BE2C (cell line): ENCODE measurements around the genes NUDT6 and SLC25A31.

GRCh38 chr4:122828376-122828888, 1.8 kb downstream of the FGF2 start:
- RRBS: no CpG with 5 or more reads among the region's 4 CpGs

- RRBS: no CpG with 5 or more reads among the region's 5 CpGs
Observed at GRCh38 chr4:122843059-122843670, 16.5 kb downstream of the FGF2 start.

DNA sequence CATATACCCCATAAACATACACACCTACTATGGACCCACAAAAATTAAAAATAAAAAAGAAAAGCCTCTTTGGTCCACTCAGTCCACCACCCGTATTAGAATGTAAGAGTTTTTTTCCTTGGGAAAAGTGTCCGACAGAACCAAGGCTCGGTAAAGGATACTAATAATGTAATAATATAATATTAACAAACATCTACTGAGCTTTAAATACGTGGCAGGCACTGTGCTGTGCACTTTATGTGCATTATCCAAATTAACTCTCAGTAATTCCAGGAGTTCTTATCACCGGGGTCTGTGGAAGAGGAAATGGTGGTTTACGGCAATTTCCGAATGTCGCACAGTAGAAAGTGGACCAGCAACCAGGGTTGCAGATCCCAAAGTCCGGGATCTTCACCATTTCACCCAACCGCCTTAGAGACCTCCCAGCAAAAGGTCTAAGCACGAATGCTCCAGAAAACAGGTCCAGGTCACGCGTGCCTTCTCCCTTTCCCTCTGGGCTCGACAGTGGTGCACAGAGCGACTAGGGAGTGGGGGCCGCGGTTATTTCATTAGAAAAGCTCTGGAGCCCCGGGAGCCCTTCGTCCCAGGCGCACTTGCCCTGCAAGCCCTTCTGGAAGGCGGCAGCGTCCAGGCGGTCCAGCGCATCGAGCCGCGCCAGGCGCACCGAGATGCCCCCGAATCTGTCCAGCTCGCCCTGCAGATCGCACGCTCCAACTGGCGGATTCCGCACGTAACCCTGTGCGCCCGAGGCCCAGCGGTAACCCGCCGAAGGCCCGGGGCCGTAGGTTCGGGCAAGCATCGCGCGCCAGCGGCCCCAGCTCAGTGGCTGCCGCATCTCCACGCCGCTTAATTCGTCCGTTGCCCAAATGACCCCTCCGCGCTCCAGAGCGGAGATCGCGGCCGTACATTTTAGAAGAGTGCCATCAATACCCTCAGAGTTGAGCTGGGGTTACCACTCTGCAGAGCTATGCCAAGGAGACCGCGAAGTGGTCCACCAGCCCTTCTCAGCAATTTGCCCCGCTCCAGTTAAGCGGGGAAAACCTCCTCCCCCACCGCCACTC, at the start of gene NUDT6:
Gene NUDT6 (minus strand): TSS at position 860 of the 1,061 bp plus-strand sequence.
- RRBS: under 1% methylated on average over 3 of the region's 64 CpGs

DNA sequence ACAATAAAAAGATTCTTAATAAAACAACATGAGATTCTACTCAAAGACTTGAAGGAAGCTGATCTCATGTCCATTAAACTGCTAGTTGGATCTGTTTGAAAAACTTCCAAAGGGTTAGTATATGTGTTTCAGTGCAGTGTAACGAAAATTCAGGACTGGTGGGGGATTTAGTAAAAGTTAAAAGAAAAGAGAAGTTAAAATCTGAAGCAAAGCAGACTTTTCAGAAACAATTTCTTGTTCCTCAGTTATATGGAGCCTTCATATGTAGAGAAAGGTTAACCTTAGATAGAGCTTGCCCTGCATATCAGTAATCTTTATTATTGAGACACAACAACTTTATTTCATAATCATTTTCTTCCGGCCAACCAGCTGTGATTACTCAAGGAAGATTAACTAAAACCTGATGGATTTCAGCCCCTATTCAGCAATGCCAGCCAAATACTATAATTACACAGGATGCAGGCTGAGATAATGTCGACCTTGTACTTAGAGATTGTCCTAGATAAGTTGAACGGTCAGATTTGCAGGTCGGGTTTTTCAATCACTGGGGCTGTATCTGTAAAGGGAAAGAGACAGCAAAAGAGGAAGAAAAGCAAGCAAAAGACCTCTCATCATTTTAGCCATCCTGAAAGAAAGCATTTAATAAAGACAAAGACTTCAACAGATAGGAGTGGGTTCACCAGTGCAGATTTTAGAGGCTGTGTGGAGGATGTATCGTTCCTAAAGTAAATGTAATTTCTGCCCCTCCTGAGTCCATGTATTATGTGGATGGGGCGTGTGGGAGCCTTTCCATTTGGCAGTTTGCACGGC, 496.4 kb downstream of the SPRY1 start:
- RRBS: no CpG with 5 or more reads among the region's 8 CpGs

DNA sequence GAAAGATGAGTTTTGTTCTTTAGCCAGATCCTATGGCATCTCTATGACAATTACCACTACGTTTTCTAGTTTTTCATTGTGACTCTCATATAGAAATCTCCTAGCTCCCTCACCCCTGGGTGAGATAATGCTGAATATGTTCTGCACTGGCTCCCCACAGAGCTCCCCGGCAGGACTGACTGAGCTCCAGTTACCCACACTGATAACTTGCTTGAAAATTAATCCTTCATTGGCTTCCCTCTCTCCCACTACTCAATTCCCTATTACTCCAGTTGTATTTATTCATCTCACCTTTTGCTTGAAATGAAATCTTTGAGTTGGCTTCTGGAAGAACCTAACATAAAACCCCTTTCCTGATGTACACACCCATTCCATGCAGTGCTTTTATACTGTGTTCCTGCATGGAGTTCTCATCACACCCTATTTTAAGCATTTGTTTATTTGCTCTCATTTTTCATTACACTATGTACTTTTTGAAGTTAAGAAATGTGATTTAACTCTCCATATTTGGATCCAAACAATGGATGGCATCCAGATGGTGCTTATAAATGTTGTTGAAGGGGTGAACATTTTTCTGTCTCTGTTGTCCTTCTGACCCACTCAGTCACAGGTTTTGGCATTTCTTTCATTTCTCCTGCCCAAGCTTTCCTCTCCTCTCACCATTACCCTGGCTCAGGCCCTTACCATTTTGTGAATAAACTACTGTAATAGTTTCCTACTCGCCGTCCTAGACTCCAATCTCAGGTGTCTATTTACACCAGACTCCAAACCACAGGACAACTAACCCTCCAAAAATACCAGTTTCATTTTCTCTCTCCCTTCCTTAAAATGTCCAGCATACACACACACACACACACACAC, 623.4 kb downstream of the SPRY1 start:
- RRBS: no CpG with 5 or more reads among the region's 4 CpGs

- RRBS: no CpG with 5 or more reads among the region's 14 CpGs
Observed at GRCh38 chr4:124713170-124713655, 681 bp upstream of the ANKRD50 start.

- RRBS: no CpG with 5 or more reads among the region's 10 CpGs
Observed at GRCh38 chr4:125365813-125366071, 51.0 kb downstream of the FAT4 start.

DNA sequence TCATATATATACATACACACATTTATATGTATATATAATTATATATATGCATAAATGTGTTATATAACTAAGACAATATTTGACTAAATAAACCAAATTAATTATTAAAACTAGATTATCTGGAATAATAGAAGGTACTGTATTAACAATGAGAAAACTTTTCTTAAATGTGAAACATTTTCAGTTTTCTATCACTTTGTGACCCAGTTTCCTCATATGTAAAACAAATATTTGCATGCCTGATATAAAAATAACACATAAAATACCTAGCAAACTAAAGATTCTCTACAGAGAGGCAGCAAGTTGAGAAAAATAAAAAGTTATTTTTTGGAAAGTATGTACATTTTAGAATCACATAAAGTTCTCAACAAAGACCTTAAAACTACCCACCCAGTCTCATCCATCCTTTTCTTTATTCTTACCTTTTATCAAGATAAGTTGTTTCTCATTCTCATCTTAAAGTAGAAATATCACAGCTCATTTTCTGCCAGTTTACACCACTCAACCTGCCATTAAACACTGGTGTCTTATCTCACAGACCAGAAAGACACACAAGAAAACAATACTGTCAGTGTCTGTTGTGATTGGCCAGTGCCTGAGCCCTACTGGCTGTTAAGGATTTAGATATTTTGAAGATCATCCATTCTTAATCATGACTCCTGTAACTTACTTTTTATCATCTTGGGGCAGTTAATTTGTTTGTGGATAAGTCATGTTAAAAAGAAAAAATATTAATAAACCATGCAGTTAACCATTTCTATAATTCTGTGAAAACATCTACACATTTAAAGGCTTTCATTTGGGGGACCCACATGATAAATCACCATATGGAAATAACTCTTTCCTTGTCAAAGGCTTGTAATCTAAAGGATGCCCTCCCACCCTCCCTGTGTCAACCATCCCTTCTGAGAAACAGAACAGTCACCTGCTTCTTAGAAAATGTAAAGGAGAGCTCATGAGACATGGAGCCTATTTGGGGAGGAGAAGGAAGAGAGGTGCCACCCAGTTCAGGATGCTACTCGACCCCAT, 897.4 kb upstream of the INTU start:
- RRBS: no CpG with 5 or more reads among the region's 1 CpG

GRCh38 chr4:127708813-127709457, 21.3 kb upstream of the SLC25A31 start:
- RRBS: no CpG with 5 or more reads among the region's 5 CpGs

DNA sequence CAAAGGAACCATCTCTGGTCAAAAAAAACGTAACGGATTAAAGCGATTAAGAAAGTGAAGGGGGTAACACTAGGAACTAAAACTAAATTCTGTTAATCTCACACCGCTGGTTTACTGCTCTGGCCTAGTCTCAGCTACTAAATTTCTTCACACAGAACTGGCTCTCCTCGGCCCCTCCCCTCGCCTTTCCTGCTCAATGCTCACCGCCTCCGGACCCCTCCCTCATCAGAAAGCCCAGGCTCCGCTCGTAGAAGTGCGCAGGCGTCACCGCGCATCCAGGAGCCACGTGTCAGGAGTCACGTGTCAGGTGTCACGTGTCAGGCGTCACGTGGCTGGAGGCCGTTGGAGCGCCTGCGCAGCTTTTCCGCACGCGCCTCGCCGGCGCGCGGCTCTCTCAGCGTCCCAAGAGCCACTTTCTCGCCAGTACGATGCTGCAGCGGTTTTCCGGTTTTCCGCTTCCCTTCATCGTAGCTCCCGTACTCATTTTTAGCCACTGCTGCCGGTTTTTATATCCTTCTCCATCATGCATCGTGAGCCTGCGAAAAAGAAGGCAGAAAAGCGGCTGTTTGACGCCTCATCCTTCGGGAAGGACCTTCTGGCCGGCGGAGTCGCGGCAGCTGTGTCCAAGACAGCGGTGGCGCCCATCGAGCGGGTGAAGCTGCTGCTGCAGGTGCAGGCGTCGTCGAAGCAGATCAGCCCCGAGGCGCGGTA, at the start of gene SLC25A31:
Gene SLC25A31 (plus strand): TSS at position 378 of the 711 bp plus-strand sequence.
- RRBS: 90% methylated on average over 12 of the region's 58 CpGs

GRCh38 chr4:127963651-127964384, 1.2 kb downstream of the MFSD8 start:
- RRBS: no CpG with 5 or more reads among the region's 34 CpGs

- RRBS: 0% methylated on average over 1 of the region's 37 CpGs
Observed at GRCh38 chr4:127964406-127964954, 493 bp downstream of the MFSD8 start.

DNA sequence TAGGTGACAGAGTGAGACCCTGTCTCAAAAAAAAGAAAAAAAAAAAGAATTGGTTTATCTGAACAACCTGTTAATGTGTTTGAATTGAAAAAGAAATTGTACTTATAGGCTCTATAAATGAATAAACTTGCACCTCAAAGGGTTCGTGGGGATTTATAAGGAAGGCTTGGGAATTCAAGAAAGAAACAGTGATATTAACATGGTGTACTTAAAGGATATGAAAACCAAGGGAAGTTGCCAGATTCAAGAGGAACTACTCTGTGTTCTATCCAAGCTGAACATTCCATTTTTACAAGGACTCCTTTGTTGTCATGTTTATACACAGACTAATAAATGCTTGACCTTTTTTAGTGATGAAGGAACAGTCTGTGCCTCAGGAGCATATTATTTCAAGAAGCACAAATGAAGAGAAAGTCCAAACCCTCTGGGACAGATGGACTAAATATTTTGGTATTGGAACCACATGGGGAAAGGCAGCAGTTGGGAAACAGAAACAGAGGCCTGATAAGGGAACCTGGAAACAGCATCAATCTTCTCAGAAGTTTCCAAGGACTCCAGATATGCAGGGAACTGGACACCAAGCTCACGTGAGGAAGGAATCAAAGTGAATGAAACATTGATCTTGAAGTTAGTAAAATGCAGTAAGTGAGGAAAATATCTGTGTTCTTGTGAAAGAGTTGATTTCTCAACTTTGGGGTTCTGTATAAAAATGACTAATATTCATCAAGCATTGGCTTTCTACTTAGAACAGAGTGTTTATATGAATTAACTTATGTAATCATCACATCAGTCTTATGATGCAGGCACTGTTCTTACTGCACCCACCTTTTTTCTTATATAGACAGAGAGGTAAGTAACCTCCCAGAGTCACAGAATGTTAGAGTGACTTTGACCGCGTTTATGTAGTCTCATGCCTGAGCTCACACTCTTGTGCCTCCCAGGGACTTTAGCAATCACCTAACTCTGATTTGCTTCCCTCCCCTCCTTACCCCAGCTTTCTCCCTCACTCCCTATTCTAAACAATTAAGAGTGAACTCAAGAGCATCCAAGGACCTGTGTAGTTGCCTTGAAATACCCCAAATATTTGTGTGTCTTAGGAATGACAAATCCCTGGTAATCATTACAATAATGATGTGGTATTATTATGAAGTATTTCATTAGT, 149.0 kb upstream of the JADE1 start:
- RRBS: no CpG with 5 or more reads among the region's 4 CpGs

DNA sequence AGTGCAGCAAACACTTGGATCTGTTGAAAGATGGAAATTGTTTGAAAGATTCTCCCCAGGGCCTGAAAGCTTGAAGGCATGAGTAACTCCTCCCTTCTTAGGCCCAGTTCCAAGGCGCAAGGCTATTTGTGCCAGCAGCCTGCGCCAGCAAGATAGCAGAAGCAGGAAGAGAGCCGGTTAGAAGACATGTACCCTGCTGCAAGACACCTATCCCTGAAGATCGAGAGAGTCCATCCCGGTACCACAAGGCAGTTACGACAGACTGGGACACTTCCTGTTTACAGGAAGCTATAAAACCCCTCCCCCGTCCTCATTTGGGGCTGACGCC, 72.4 kb upstream of the JADE1 start:
- RRBS: 80% methylated on average over 2 of the region's 8 CpGs

GRCh38 chr4:128844484-128845523, 35.3 kb downstream of the JADE1 start:
- RRBS: no CpG with 5 or more reads among the region's 8 CpGs

DNA sequence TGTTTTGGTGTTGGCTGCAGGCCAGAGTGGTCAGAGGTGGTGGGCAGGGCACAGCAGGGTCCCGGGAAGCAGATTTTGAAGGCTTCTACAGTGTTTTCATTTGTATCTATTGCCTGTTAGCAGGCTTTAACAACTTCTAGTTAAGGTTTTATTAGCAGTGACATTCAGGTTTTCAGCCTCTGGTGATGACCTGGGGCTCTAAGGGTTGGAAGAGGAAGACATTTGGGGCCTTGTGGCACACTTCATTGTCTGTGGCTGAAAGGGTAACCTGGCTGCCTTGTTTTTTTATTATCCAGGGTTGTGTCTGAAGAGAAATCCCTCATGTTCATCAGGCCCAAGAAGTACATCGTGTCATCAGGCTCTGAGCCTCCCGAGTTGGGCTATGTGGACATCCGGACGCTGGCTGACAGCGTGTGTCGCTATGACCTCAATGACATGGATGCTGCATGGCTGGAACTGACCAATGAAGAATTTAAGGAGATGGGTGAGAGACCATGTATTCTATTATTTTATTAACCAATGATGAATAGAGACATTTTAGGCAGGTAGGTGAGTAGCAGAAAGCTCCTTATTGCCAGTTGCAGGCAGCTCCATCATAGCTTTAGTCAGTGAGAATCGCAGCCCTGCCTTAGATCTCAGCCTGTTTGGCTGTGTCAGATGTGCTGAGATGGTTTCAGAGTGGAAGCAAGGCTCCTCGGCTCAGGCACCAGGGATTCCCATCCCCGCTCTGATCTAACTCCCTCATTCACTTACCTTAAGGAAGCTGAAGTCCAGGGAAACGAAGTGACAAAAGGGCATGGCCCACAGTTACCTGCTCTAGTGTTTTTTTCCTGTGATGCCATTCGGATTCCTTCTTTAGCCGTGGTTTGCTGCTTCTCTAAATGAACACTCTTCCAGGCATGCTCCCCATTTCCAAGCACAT, 39.4 kb downstream of the JADE1 start:
- RRBS: no CpG with 5 or more reads among the region's 13 CpGs

DNA sequence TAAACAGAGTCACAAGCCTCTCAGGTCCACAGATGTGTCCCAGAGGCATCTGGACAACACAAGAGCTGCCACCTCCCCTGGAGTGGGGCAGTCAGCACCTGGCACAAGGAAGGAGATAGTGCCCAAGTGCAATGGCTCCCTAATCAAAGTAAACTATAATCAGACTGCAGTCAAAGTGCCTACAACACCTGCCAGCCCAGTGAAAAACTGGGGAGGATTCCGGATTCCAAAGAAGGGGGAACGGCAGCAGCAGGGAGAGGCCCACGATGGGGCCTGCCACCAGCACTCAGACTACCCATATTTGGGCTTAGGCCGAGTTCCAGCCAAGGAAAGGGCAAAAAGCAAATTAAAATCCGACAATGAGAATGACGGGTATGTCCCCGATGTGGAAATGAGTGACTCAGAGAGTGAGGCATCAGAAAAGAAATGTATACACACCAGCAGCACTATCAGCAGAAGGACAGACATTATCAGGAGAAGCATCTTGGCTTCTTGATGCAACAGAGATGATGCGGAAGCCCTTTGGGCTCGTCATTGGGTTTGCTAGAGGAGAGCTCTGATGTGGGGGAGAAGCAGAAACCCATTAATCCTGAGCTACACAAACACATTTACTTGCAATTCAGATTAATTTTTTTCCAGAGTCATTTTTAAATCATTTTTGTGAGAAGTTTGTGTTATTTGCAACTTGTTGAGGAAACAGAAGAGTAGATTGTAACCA, 62.4 kb downstream of the JADE1 start:
- RRBS: no CpG with 5 or more reads among the region's 9 CpGs

DNA sequence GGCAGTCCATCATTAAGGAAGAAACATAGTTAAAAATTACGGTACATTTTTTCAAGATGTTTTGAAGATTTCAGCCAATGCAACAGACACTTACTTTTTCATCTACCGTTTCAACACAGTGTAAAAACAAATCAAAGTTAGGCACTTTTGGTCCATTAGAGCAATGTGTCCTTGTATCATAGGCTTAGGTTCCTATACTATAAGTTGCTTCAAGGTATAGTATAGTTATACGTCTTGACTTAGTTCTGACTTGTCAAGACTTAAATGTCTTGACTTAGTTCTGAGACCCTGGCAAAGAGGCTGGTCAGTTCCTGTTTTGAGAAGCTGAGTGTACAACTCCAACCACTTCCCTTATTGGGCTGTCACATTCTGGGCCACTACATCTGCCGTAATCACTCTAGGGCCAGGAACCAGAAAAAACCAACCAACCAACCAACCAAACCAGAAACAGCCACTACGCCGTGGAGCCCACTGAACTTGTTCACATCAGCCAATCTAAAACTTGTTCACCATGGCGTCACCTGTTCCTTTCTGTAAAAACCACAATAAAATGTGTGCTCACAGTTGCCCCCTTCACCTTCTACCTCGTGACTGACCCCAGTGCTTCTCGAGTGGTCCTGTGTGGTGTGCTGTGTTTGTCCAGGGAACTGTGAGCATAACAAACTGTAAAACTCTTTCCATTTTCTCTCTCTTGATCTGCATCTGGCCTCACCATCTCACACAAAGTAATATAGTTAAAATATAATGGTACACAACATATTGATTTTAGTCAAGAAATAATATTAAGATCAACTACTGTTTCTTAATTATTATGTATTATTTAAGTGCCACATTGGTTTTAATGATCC, 107.3 kb downstream of the JADE1 start:
- RRBS: no CpG with 5 or more reads among the region's 9 CpGs

- RRBS: no CpG with 5 or more reads among the region's 1 CpG
Observed at GRCh38 chr4:130073199-130073580, 977.2 kb downstream of the C4orf33 start.